Osteoblast (primary cell): ENCODE results near the genes MICOS13, CLPP, ALKBH7 and SLC25A41.

GRCh38 chr19:5536319-5536879 is 81.2 kb downstream of the ZNRF4 start:
- CAGE, long polyA plus RNA: no peak
- RRBS: 4% methylated on average over 29 of the region's 36 CpGs

- CAGE, long polyA plus RNA: no peak
- RRBS: 2% methylated on average over 29 of the region's 51 CpGs
These were observed 871 bp downstream of the SAFB2 start for GRCh38 chr19:5621324-5622486.

GRCh38 chr19:5623662-5623875 is 686 bp downstream of the SAFB start:
- CAGE, long polyA plus RNA: no peak
- RRBS: no CpG with 5 or more reads among the region's 12 CpGs

- CAGE, long polyA plus RNA: start-site peak on the minus strand at chr19:5680493-5680621, 3,146 and 3,344 reads in 2 replicates
- RRBS: under 1% methylated on average over 3 of the region's 53 CpGs
These were observed at the start of gene MICOS13 for GRCh38 chr19:5680047-5680727. Gene MICOS13, minus strand, starts transcription at chr19:5680516.

DNA sequence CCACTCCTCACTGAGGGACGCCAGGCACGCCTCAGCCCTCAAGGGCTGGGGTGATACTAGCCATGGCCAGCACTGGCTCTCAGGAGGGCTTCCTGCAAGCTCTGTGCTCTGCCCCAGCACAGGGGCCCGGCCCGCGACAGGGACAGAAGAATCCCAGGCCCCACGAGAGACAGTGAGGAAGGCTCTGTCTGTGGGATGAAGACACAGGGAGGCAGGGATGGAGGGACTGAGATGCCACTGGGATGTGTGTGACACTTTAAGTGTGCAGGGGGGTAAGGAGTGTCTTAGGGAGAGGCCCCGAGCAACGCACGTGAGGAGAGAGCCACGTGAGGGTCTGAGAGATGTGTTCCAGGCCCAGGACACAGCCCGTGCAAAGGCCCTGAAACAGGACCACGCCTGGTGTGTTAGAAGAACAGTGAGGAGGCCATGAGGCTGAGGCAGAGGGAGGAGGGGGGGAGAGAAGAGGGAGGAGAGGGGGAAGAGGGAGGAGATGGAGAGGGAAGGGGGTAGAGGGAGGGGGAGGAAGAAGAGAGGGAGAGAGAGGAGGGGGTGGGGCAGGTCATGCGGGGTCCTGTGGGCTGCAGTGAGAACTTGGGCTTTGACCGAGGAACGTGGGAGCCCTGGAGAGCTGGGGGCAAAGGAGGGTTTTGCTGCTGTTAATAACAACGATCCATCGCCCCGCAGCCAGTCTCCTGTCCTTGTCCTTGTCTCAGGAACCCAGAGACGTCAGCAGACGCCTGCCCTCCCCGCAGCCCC is 7.1 kb downstream of the RPL36 start:
- CAGE, long polyA plus RNA: no peak
- RRBS: no CpG with 5 or more reads among the region's 21 CpGs

- CAGE, long polyA plus RNA: no peak
- RRBS: no CpG with 5 or more reads among the region's 18 CpGs
These were observed 11.1 kb downstream of the FUT6 start for GRCh38 chr19:5828462-5828775.

DNA sequence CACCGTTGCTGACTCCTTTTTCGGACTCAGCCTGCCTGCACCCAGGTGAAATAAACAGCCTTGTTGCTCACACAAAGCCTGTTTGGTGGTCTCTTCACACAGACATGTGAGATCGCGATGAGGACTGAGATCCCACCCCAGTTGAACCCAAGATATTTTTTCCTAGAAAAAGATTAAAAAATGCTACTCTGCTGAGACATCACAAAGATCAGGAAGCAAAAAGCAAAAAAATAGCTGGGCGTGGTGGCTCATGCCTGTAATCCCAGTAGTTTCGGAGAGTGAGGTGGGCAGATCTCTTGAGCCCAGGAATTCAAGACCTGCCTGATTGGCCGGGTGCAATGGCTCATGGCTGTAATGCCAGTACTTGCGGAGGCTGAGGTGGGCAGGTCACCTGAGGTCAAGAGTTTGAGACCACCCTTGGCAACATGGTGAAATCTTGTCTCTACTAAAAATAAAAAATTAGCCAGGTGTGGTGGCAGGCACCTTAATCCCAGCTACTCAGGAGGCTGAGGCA is 10.7 kb upstream of the FUT6 start:
- CAGE, long polyA plus RNA: no peak
- RRBS: no CpG with 5 or more reads among the region's 8 CpGs

DNA sequence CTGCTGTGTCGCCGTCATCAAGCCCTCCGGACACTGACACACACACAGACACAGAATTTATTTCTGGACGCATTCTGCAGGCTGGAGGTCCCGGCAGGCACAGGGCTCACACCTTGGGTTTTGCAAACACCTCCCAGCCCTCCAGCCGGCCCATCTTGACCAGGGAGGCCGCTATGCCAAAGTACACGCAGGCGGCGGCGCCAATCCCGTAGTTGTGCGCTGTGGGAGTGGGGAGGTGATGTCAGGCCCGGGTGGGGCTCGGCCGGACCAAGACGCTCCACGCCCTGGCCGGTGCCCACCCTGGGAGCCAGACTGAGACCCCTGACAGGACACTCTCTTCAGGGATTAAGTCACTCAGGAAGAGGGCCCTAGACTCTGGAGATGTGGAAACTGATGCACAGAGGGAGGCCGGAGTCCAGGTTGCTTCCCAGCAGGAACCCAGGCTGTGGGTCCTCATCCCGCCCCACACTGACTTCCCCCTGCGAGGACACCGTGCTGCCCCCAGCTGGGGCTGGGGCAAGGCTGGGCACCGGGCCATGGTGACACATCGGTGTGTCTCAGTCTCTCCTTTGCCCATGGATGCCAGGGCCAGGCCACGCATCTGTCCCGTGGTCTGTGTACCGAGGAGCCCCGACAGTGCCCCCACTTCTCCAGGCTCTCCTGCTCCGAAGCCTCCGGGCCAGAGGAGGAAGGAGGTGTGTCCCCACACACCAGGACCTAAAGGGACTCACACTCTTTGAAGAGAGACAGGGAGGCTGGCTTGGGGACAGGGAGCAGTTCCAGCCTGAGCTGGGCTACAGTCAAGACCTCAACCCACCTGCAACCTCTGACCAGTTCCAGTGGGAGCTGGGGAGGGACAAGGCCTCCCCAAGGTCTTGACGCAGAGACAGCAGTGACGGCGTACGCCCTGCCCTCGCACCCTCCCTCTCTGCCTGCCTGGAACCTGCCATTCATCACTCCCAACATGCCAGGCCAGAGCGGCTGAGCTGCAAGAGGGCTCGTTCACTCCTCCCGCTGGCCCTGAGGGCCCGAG is 8.6 kb downstream of the NDUFA11 start:
- CAGE, long polyA plus RNA: no peak
- RRBS: 70% methylated on average over 4 of the region's 40 CpGs

DNA sequence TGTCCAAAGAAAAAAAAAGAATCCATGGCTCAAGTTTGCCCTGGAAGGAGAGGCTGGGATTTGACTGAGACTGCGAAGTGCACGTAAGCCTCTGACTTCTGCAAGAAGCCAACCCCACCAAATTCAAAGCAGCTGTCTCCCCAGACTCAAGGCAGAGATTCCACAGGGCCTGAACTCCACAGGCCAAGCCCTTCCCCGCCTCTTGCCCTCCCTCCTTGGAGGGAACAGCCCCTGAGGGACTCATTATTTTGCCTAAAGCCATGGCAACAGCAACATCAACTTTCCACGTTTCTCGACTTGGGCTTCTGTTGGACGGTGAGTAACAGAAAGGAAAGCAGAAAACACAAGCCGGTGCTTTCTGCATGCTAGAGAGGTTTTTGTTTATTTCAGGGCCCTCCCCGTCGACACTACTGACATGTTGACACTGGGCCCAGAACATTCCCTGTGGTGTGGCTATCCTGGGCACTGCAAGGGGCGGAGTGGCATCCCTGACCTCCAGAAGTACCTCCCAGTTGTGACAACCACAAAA is 12.6 kb downstream of the CAPS start:
- CAGE, long polyA plus RNA: no peak
- RRBS: no CpG with 5 or more reads among the region's 10 CpGs

GRCh38 chr19:5936055-5937039 is 22.3 kb downstream of the CAPS start:
- CAGE, long polyA plus RNA: no peak
- RRBS: no CpG with 5 or more reads among the region's 25 CpGs

- CAGE, long polyA plus RNA: no peak
- RRBS: no CpG with 5 or more reads among the region's 7 CpGs
These were observed 7.6 kb upstream of the RANBP3 start for GRCh38 chr19:5985434-5985981.

- CAGE, long polyA plus RNA: no peak
- RRBS: no CpG with 5 or more reads among the region's 14 CpGs
These were observed 12.4 kb upstream of the RANBP3 start for GRCh38 chr19:5990361-5990734.

DNA sequence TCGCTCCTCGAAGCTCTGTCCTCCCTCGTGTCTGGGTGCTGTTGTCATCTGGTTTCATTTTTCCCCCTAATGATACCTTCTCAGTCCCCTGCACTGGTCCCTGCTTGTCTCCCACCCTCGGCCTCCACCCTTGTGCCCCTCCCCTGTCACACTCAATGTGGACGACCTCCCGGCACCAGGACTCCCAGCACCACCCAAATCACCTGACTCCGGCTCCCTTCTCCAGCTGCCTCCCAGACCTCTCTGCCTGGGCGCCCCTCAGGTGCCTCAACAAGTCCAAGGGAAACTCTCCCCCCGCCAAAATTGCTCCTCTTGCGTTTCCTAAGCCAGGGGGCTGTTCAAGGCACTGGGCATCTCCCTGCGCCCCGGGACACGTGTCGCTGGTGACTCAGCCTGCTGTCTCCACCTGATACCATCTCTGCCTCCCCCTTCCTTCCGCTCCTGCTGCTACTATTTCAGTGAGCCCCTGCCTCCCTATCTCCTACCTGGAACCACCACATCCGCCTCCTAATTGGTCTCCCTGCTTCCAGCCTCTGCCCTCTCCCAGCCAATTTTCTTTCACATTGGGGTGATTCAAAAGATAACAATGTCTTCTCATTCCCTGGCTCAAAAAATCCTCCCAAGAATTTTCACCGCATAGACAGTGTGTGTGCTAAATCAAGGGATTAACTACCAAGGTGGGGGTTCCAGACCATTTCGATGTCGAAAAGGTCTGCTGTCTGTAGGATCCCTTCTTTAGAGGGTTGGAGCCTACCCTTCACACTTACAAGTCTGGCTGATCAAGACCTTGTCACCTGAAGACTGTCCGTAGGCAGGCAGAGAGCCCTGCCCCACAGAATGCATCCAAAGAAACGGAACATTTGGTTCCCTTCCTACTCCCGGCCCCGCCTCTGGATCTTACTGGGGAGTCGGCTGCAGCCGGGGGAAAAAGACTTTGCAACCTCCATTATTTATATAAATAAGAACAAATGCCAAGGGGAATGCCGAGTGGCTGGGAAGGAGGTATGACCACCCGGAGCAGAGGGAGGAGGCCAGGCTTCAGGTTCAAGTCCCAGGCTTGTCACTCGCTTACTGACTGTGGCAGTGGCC is 49.3 kb downstream of the RFX2 start:
- CAGE, long polyA plus RNA: no peak
- RRBS: 68% methylated on average over 3 of the region's 28 CpGs

GRCh38 chr19:6222825-6223464 is 56.8 kb downstream of the MLLT1 start:
- CAGE, long polyA plus RNA: no peak
- RRBS: 90% methylated on average over 6 of the region's 27 CpGs

DNA sequence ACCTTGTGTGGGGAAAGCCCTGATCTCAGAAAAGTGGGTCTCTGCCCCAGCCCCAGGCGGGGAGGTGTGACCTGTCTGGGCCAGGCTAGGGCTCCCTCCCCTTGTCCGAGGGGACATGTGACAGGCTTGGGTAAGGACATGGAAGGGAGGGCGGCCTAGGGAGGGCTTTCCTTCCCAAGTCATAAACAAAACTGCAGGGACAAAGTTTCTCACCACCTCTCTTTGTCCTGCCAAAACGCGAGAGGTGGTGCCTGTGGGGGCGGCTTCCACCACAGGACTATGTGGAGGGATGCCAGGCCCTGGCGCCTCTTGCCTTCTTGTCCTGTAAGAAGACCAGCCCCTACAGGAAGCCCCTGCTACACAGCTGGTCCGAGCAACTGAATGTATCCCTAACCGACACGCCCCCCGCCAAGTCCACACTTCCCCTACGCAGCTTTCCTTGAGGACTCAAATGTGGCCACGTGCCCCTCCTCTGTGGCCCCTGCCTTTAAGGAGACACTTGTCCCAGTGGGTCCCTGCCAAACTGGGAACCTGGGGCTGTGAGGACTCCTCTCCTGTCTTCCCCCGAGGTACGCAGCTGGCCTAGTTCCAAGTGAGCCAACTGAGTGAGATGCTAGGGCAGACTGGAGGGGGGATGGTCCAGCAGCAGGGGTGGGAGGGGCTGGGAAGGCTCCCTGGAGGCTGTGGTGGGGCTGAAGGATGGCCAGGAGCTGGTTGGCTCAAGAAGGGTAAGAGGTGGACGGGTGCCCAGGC is 46.2 kb downstream of the MLLT1 start:
- CAGE, long polyA plus RNA: no peak
- RRBS: no CpG with 5 or more reads among the region's 16 CpGs

- CAGE, long polyA plus RNA: start-site peak on the plus strand at chr19:6361531-6361660, 98 and 67 reads in 2 replicates
- RRBS: 2% methylated on average over 14 of the region's 84 CpGs
These were observed at the start of gene CLPP for GRCh38 chr19:6361301-6362522. Gene CLPP, plus strand, starts transcription at chr19:6361531.

DNA sequence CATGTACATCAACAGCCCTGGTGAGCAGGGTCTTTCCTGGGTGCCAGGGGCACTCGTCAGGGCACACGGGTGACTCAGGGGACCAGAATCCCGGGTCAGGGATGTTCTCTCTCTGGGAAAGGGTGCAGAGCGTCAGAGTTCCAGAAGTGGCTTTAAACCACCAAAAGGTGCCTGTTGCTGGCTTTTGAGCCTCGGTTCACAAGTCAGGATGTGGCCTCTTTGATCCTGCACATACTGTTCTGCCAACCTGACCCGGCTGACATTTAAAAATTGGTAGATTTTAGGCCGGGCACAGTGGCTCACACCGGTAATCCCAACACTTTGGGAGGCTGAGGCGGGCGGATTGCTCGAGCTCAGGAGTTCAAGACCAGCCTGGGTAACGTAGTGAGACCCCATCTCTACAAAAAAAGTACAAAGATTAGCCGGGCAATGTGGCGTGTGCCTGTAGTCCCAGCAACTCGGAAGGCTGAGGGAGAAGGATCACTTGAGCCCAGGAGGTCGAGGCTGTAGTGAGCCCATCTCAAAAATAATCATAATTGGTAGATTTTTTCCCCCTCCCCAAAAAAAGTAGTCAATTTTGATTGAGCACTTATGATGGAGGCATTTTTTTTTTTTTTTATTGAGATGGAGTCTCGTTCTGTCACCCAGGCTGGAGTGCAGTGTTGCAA is 1.3 kb downstream of the CLPP start:
- CAGE, long polyA plus RNA: no peak
- RRBS: no CpG with 5 or more reads among the region's 17 CpGs

GRCh38 chr19:6372637-6373403 is at the start of gene ALKBH7:
Gene ALKBH7, plus strand, starts transcription at chr19:6372794.
- CAGE, long polyA plus RNA: start-site peak on the plus strand at chr19:6372697-6372750, 20 and 22 reads in 2 replicates
- RRBS: no CpG with 5 or more reads among the region's 73 CpGs

DNA sequence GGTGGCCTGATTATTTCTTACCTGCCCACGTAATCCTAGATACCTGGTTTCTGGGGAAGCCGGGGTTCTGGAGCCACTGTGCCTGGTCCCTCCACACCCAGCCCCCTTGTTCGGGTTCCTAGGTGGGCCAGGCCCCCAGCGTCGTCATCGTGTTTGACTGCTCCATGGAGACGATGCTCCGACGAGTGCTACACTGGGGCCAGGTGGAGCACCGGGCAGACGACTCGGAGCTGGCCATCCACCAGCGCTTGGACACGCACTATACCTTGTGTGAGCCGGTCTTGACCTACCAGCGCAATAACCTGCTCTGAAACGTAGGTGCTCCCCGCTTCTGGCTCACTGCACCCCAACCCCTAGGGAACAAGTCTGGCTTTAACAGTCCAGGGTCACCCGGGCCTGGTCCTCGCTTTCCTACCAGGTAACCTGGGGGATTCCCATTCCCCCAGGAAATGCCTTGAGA is 13.0 kb downstream of the KHSRP start:
- CAGE, long polyA plus RNA: no peak
- RRBS: 83% methylated on average over 7 of the region's 20 CpGs

DNA sequence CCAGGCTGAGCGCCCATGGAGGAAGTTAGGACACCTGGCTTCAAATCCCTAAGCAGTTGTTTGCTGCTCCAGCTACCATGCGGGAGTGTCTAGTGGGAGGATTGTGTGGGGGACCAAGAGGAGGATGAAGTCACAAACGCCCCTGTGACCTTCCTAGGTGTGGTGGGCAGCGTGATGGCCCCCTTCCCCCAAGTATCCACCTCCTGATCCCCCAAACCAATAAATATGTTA is at the start of gene SLC25A41:
Gene SLC25A41, minus strand, starts transcription at position 87 of the 231 bp plus-strand sequence.
- CAGE, long polyA plus RNA: no peak
- RRBS: no CpG with 5 or more reads among the region's 4 CpGs